Urinary bladder (tissue), 3 donors: Measurements from ENCODE around the genes NCBP2AS2 and BDH1.

DNA sequence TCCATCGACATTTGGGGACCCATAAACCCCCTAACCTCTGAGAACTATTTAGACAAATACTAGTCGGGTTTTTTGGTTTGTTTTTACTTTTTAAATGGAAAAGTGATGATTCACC lies 1.0 kb downstream of the RNF168 start:
- PRO-cap: no peak
- RAMPAGE, long total RNA: no peak

GRCh38 chr3:196661235-196662002 lies 21.9 kb downstream of the NRROS start:
- PRO-cap: no peak
- RAMPAGE, long total RNA: no peak

GRCh38 chr3:196942625-196942733 lies at the start of gene NCBP2AS2:
TSS of gene NCBP2AS2 (plus strand) at chr3:196942674.
- PRO-cap: bidirectional peak, plus-strand start at chr3:196942676, minus-strand start at chr3:196942526
- RAMPAGE, long total RNA: no peak

- PRO-cap: no peak
- RAMPAGE, long total RNA: no peak
Measured at GRCh38 chr3:196942850-196943502, 502 bp downstream of the NCBP2AS2 start.

DNA sequence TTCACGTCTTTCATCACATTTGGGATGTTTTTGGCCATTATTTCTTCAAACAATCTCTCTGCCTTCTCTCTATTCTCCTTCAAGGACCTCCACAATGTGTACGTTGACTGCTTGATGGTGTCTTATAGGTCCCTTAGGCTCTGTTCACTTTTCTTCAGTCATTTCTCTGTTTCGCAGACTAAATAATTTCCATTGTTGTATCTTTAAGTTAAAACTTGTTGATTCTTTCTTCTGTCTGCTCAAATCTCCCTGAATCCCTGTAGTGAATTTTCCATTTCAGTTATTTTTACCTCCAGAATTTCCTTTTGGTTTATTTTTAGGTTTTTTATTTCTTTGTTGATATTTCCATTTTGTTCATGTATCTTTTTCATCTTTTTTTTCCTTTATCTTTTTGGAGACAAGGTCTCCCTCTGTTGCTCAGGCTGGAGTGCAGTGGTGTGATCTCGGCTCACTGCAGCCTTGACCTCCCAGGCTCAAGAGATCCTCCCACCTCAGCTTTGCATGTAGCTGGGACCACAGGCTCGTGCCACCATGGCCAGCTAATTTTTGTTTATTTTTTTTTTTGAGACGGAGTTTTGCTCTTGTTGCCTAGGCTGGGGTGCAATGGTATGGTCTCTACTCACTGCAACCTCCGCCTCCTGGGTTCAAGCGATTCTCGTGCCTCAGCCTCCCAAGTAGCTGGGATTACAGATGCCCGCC lies 24.8 kb upstream of the MELTF start:
- PRO-cap: no peak
- RAMPAGE, long total RNA: no peak

GRCh38 chr3:197060182-197060468 lies 30.5 kb upstream of the MELTF start:
- PRO-cap: no peak
- RAMPAGE, long total RNA: no peak

DNA sequence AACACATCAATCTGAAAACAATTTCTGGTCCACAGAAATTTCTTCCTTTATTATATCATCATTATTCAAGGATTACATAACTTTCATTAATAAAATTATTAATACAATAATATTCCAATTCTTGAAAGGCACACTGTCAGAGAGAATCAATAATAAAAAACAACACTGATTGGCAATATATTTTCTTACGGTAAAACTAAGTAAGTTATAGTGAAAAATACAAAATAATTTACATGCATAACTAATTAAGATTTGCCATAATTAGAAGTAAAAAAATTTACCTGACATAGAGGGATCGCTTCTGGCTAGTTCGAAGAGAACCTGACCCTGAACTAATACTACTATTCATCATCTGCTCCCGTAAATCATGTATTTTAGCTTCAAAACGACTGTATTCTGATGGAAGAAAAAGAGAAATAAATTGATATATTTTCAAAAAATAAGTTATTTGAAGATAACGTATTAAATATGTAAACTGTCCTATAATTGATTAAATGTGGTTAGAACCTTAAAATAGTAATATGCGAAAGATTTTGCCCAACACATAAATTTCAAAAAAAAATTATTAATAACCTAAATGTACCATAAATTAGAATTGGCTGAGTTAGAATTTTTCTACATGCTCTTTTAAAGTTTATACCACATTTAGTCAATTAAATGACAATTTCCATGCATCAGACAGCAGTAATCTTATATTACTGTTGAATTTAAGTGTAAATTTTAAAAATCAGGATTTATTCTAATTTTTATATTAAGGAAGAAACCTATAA lies 61.2 kb upstream of the MELTF start:
- PRO-cap: no peak
- RAMPAGE, long total RNA: no peak

GRCh38 chr3:197142635-197142973 lies 113.0 kb upstream of the MELTF start:
- PRO-cap: no peak
- RAMPAGE, long total RNA: no peak

DNA sequence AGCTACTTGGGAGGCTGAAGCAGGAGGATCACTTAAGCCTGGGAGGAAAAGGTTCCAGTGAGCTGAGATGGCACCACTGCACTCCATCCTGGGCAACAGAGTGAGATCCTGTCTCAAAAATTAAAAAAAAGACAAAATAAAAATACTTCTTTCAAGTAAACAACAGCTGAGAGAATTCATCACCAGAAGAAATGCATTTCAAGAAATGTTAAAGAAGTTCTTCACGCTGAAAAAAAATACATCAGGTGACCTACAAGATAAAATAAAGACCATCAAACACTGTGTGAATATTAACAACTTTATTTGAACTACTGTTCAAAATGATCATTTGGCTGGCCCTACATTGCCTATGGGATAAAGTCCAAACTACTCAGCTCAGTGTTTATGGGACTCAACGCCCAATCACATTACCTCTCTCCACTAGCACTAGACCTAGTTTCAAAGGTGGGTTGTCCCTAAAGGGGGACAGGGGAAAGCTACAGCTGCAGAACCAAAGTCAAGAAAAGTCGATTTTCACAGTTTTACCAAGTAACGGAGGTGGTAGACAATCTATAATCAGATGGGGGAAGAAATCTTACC lies 62.1 kb downstream of the DLG1 start:
- PRO-cap: no peak
- RAMPAGE, long total RNA: no peak

DNA sequence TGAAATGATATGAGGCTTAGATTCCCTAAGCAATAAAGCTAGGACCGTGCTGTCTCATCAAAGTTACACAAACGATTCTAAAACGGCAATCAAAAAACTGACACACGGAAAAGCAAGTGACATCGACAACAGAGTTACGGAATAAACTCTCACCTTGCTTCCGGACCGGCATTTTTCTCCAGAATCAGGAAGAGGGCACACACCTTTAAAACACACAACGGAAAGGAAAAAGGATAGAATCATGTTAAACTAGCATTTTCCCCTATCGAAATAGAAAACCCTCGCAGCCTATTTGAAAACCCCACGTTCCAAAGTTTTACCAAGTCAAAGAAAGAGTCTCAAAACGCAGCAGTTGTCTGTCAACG lies 1.4 kb downstream of the DLG1 start:
- PRO-cap: unidirectional peak, plus-strand start at position 171 of the sequence
- RAMPAGE, long total RNA: no peak

- PRO-cap: no peak
- RAMPAGE, long total RNA: no peak
Measured at GRCh38 chr3:197311065-197311264, 12.6 kb upstream of the DLG1 start.

GRCh38 chr3:197494416-197494750 lies 61.4 kb downstream of the BDH1 start:
- PRO-cap: no peak
- RAMPAGE, long total RNA: no peak

DNA sequence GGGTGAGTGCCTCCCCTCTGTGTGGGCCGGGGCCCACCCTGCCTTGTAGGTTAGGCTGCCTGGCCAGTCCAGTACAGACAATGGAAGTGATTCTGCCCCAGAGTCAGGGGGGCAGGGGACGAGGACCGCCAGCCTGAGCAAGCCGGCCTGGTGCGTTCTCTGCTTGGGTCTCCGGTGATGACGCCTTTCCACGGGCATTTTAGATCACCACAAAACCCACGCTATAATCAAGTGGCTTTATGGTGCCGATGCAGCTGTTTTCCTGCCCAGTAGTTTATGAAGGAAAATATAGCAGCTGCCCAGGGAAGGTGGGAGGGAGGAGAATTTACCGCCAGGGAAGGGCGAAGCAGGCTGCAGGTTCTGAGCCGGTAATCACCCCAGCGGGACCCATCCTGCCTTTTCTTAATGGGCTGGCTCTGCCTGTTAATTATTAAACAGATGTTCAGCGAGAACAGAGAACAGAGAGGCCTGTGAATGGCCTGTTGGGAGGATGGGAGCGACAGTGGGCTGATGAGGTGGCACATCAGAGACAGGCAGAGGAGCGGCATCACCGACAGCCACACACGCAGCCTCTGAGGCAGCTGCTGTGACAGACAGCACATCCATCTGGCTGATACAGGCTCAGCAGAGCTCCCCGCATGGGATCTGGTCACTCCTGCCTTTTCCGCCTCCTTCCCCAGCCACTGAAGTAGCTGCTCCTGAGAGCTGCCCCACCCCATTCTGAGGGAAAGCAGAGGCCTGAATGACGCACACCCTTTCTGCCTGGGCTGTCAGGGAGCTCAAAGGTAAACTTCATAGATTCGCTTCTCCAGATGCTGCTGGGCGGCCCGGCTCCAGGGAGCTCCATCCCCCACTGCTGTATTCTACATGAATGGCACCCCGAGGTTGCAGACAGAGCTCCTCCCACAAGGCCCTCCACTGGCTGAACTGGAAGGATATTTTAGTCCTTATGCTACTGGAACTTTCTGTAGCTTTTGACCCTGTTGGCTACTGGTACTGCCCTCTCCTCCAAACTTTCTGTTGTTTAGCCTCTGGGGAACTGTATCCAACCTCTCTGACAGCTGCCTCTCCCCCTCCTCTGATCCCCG lies 35.0 kb downstream of the BDH1 start:
- PRO-cap: no peak
- RAMPAGE, long total RNA: no peak

DNA sequence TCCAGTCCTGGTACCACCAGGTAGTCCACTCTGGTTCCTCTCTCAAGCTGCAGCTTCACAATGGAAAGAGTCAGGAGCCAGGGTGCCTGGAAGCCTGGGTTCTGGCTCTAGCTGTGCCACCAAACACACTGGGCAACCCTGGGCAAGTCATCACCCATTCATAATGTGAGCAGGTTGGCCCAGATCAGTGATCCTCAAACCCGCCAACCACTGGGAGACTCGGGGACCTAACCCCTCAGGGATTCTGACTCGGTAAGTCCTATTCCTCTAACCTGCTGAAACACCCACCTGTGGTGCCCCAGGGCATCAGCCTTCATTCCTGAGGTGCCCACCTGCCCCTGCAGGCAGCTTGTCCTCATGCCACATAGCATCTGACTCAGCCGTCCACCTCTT lies 9.2 kb downstream of the BDH1 start:
- PRO-cap: no peak
- RAMPAGE, long total RNA: no peak

- PRO-cap: unidirectional peak, minus-strand start at chr3:197555966
- RAMPAGE, long total RNA: start-site peak on the minus strand at chr3:197555933-197555999, 29 and 16 reads in 2 replicates
Measured at GRCh38 chr3:197555784-197556460, at the start of gene BDH1. TSS of gene BDH1 (minus strand) at chr3:197555968.

- PRO-cap: no peak
- RAMPAGE, long total RNA: no peak
Measured at GRCh38 chr3:197674440-197675161, 62.1 kb downstream of the RUBCN start.

GRCh38 chr3:197735789-197736615 lies 702 bp downstream of the RUBCN start:
- PRO-cap: no peak
- RAMPAGE, long total RNA: no peak

GRCh38 chr3:197791840-197792038 lies 685 bp downstream of the LRCH3 start:
- PRO-cap: unidirectional peak, plus-strand start at chr3:197791927
- RAMPAGE, long total RNA: no peak

GRCh38 chr3:197960989-197961256 lies 906 bp downstream of the LMLN start:
- PRO-cap: no peak
- RAMPAGE, long total RNA: no peak

DNA sequence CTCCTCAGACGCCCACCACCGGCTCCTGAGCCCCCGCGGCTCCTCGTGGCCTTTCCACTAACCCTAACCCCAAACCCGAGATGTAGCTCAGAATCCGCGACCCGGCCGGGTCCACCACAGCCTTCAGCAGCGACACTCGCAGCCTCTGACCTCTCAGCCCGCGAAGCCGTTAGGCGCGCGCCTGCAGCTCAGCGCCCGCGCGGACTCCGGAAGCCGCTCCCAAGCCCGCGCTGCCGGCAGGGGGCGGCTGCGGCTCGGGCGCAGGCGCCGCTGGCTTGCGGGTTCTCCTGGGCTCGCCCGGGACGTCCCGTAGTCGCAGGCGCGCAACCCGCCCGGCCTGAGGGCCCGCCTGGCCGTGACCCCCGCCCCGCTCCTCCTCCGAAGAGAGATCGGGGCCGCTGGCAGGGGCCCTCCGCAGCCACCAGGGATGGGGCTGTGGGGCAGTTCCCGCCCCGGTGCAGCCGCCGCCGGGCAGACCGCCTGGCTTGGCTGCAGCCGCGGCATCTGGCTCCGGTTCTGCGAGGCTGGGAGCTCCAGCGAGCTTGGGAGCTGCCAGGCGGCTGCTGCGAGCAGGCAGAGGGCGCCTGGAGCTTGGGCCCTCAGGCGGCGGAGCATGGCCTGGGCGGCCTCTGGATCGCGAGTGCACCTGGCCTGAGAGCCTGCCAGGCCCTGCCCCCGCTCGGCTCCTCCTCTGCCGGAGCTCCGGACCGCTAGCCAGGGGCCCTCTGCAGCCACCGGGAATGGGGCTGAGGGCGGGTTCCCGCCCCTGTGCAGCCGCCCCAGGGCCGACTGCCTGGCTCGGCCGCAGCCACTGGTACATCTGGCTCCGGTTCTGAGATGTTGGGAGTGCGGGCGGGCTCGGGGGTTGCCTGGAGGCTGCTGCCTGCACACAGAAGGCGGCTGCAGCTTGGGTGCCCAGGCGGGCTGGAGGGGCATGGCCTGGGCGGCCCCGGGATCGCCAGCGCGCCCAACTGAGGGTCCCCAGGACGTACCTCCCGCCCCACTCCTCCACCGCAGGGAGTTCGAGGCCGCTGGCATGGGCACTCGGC lies 120.8 kb downstream of the LMLN start:
- PRO-cap: no peak
- RAMPAGE, long total RNA: no peak